Stomach (tissue), 7 donors: ENCODE data around the gene C1GALT1C1L.

DNA sequence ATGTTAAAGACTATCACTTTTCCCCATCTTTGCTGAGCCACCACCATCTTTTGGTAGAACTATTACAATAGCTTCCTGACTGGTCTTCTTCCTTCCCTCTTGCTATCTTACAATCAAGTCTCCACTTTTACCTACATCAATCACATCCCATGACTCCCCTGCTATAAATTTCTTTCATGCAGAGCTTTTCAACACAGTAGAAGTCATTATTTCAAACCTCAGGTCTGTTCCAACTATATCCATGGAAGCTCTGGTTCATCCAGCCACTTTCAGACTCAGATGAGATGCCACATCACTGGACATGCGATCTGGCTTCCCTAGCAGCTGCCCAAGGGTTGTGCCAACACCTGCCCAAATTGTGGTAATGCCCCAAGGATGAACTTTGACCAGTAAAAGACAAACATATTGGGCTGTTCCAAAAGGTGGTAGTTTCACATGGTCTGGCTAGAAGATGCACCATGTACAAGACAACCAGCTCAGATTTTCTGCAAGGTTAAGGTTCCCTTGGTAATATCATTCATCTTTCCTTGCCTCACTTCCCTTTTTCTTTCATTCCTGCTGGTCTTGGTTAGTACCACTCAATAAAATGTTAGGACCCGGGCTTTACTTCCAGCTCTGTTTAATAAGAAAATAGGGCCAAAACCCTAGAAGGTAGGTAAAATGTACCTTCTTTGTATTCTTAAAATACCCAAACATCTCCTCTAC lies 101.9 kb downstream of the THADA start:
- PRO-cap, result no peak
- RAMPAGE, long total RNA, 5 experiments, result start-site peak on the minus strand in 1 of 5 experiments, centred at position 599 of the sequence, 16 reads per replicate
- RRBS, result no CpG with 5 or more reads among the region's 2 CpGs

- PRO-cap, result no peak
- RAMPAGE, long total RNA, 5 experiments, result no peak in any of the 5 experiments
- RRBS, result no CpG with 5 or more reads among the region's 10 CpGs
These were observed 522 bp upstream of the PLEKHH2 start for GRCh38 chr2:43636593-43636883.

GRCh38 chr2:43676195-43676868 lies at the start of gene C1GALT1C1L:
Gene C1GALT1C1L (minus strand): TSS chr2:43676429.
- PRO-cap, result unidirectional peak, minus-strand start at chr2:43676429
- RAMPAGE, long total RNA, 5 experiments, result start-site peak on the minus strand in 1 of 5 experiments, at chr2:43676359-43676429 at its widest, 16 to 20 reads per replicate
- RRBS, result 6% methylated on average over 9 of the region's 28 CpGs

- PRO-cap, result no peak
- RAMPAGE, long total RNA, 5 experiments, result no peak in any of the 5 experiments
- RRBS, result no CpG with 5 or more reads among the region's 3 CpGs
These were observed 32.1 kb downstream of the ABCG5 start for GRCh38 chr2:43806452-43807118.

DNA sequence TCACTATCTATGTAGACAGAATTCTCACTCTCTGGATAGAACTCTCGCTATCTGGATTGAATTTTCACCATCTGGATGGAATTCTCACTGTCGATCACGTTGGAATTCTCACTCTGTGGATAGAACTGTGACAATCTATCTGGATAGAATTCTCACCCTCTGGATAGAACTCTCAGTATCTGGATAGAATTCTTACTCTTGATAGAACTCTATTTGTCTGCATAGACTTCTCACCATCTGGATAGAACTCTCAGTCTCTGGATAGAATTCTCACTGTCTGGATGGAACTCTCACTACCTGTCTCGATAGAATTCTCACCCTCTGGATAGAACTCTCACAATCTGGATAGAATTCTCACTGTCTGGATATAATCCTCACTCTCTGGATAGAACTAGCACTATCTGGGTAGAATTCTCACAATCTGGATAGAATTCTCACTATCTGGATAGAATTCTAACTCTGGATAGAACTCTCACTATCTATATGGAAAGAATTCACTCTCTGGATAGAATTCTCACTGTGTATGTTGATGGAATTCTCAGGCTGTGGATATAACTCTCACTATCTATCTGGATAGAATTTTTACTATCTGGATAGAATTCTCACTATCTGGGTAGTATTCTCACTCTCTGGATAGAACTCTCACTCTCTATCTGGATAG lies 31.2 kb downstream of the ABCG8 start:
- PRO-cap, result no peak
- RAMPAGE, long total RNA, 5 experiments, result no peak in any of the 5 experiments
- RRBS, result no CpG with 5 or more reads among the region's 4 CpGs

GRCh38 chr2:44286740-44287198 lies 11.5 kb downstream of the SLC3A1 start:
- PRO-cap, result no peak
- RAMPAGE, long total RNA, 5 experiments, result no peak in any of the 5 experiments
- RRBS, result no CpG with 5 or more reads among the region's 10 CpGs

GRCh38 chr2:44351386-44352185 lies 9.7 kb downstream of the PREPL start:
- PRO-cap, result no peak
- RAMPAGE, long total RNA, 5 experiments, result start-site peak on the minus strand in 1 of 5 experiments, at chr2:44351640-44352045 at its widest, 21 reads per replicate
- RRBS, result no CpG with 5 or more reads among the region's 4 CpGs

- PRO-cap, result no peak
- RAMPAGE, long total RNA, 5 experiments, result start-site peak on the plus strand in 1 of 5 experiments, at chr2:44399719-44399724 at its widest, 5 reads per replicate
- RRBS, result no CpG with 5 or more reads among the region's 4 CpGs
These were observed 37.8 kb downstream of the CAMKMT start for GRCh38 chr2:44399514-44399934.

- PRO-cap, result no peak
- RAMPAGE, long total RNA, 5 experiments, result no peak in any of the 5 experiments
- RRBS, result no CpG with 5 or more reads among the region's 11 CpGs
These were observed 164.0 kb upstream of the SIX3 start for GRCh38 chr2:44777475-44778012.

GRCh38 chr2:44801327-44802425 lies 139.8 kb upstream of the SIX3 start:
- PRO-cap, result no peak
- RAMPAGE, long total RNA, 5 experiments, result no peak in any of the 5 experiments
- RRBS, result 27% methylated on average over 29 of the region's 62 CpGs

- PRO-cap, result no peak
- RAMPAGE, long total RNA, 5 experiments, result no peak in any of the 5 experiments
- RRBS, result no CpG with 5 or more reads among the region's 14 CpGs
These were observed 39.9 kb downstream of the PRKCE start for GRCh38 chr2:45691119-45692059.

DNA sequence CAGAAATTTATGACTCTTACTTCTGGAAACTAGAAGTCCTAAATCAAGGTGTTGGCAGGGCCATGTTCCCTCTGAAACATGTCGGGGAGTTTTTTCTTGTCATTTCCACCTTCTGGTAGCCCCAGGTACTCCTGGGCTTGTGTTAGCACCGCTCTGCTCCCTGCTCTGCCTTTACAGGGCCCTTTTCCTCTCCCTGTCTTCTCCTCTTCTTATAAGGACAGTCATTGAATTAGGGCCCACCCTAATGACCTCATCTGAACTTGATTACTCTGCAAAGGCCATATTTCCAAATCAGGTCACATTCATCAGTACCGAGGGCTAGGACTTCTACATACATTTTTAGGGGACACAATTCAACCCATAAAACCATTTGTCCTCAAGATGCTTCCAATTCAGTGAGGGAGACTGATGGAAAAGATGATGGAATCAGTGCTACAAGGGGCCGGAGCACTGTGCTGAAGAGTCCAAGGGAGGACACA lies 40.8 kb downstream of the PRKCE start:
- PRO-cap, result no peak
- RAMPAGE, long total RNA, 5 experiments, result start-site peak on the plus strand in 1 of 5 experiments, centred at position 288 of the sequence, 7 reads per replicate
- RRBS, result no CpG with 5 or more reads among the region's 4 CpGs

- PRO-cap, result no peak
- RAMPAGE, long total RNA, 5 experiments, result no peak in any of the 5 experiments
- RRBS, result no CpG with 5 or more reads among the region's 9 CpGs
These were observed 246.5 kb downstream of the PRKCE start for GRCh38 chr2:45897801-45898608.

- PRO-cap, result no peak
- RAMPAGE, long total RNA, 5 experiments, result start-site peak on the plus strand in 1 of 5 experiments, at chr2:45926888-45926913 at its widest, 5 reads per replicate
- RRBS, result no CpG with 5 or more reads among the region's 9 CpGs
These were observed 275.3 kb downstream of the PRKCE start for GRCh38 chr2:45926575-45927453.

DNA sequence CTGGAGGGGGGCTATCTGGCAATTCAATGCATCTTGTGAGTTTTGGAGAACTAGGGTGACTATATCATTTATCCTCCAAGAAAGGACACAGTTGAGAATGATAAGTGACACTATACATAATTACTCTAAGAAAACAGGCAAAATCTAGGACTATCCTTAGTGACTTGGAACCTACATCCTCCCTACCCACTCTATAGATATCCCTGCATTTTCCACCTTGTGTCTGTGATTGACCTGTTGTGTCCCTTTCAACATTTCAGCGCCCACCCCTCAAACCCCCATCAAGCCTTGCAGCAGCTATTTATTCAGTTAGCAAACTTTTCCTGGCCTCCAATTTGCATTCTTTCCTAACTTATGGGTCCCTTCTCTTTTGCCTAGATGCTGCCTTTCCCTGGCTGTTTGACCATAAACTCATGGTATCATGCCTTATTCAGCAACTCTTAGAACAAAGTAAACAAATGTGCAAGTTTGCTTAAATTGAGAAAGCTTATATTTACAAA lies 286.9 kb downstream of the PRKCE start:
- PRO-cap, result no peak
- RAMPAGE, long total RNA, 5 experiments, result no peak in any of the 5 experiments
- RRBS, result no CpG with 5 or more reads among the region's 1 CpG

- PRO-cap, result no peak
- RAMPAGE, long total RNA, 5 experiments, result no peak in any of the 5 experiments
- RRBS, result no CpG with 5 or more reads among the region's 8 CpGs
These were observed 265.0 kb upstream of the EPAS1 start for GRCh38 chr2:46032140-46032658.

GRCh38 chr2:46164700-46165377 lies 132.4 kb upstream of the EPAS1 start:
- PRO-cap, result no peak
- RAMPAGE, long total RNA, 5 experiments, result no peak in any of the 5 experiments
- RRBS, result no CpG with 5 or more reads among the region's 8 CpGs

- PRO-cap, result no peak
- RAMPAGE, long total RNA, 5 experiments, result no peak in any of the 5 experiments
- RRBS, result no CpG with 5 or more reads among the region's 5 CpGs
These were observed 67.7 kb upstream of the EPAS1 start for GRCh38 chr2:46229483-46229951.

- PRO-cap, result no peak
- RAMPAGE, long total RNA, 5 experiments, result no peak in any of the 5 experiments
- RRBS, result no CpG with 5 or more reads among the region's 3 CpGs
These were observed 10.9 kb downstream of the EPAS1 start for GRCh38 chr2:46307912-46308690.

GRCh38 chr2:46347623-46348630 lies 50.7 kb downstream of the EPAS1 start:
- PRO-cap, result no peak
- RAMPAGE, long total RNA, 5 experiments, result start-site peak on the plus strand in 1 of 5 experiments, at chr2:46347981-46348011 at its widest, 6 reads per replicate
- RRBS, result no CpG with 5 or more reads among the region's 11 CpGs